Epithelial cell of prostate (primary cell): Measurements from ENCODE around the gene AHCYL1.

GRCh38 chr1:109099839-109100768 lies 9.5 kb downstream of the TMEM167B start:
- RRBS = 0% methylated on average over 13 of the region's 82 CpGs

DNA sequence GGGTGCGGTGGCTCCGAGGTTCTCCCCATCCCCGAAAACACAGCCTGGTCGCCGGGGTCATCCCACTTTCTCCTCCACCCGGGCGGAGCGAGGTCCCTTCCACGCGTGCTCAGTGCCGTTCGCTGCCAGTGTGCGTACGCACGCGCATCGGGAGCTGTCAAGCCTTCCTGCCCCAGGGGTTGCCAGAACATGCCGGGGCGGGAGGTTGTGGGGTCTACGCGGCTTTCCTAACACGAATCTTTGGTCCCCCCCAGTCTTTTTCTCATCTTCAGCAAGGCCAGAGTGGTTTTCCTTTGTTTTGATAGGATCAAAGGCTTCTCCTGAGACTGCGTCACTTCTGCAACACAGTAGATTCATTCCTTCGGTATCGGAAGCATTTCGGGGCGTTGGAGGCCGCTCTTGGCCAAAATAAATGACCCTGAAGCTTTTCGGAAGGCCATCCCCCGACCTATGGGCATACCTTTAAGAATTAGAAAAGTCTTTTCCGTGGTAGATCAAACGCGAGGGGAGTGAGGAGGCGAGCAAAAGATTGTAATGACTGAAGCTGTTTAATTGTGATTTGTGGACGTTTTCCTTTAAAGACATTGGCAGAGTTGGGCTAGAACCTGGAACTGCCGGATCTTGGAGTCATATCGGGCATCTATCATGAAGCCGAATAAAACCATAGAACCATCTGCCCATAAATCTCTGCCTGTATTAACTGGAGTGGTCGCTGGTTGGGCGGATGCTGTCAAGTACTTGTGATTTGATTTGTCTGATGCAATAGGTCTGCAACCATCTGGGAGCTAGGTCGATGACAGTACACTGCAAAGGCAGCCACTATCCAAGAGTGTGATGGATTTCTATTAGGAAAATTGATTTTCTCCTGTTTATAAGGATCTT lies 765 bp downstream of the SARS1 start:
- RRBS = 0% methylated on average over 6 of the region's 41 CpGs

DNA sequence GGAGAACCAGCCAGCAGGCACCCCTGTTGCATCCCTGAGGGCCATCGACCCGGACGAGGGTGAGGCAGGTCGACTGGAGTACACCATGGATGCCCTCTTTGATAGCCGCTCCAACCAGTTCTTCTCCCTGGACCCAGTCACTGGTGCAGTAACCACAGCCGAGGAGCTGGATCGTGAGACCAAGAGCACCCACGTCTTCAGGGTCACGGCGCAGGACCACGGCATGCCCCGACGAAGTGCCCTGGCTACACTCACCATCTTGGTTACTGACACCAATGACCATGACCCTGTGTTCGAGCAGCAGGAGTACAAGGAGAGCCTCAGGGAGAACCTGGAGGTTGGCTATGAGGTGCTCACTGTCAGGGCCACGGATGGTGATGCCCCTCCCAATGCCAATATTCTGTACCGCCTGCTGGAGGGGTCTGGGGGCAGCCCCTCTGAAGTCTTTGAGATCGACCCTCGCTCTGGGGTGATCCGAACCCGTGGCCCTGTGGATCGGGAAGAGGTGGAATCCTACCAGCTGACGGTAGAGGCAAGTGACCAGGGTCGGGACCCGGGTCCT lies 1.4 kb downstream of the CELSR2 start:
- RRBS = 88% methylated on average over 2 of the region's 24 CpGs

- RRBS = 4% methylated on average over 3 of the region's 26 CpGs
Observed at GRCh38 chr1:109274368-109275404, 8.3 kb downstream of the PSRC1 start.

DNA sequence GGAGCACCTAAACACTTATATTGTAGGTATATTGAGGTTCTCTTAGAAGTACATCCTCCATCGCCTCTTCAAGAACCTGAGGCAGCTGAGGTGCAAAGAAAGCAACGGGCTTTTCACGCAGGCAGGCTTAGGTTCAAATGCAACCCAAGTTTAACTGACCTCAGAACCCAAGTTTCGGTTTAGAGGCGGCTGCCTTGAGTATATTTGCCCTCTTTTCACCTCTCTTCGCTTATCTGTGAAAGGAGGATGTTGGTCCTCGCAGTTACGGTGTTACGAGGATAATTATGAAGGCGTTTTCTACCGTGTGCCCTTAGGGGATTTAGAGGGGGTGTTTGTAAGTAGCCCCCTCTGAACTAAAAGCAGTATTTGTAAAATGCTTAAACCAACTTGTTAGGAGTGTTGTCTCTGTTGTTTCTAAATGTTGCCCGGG lies 690 bp upstream of the PSRC1 start:
- RRBS = no CpG with 5 or more reads among the region's 12 CpGs

- RRBS = no CpG with 5 or more reads among the region's 14 CpGs
Observed at GRCh38 chr1:109340587-109341222, 33.9 kb upstream of the MYBPHL start.

GRCh38 chr1:109391850-109392566 lies 5.7 kb downstream of the SORT1 start:
- RRBS = no CpG with 5 or more reads among the region's 4 CpGs

GRCh38 chr1:109502482-109502983 lies 7.0 kb downstream of the AMIGO1 start:
- RRBS = no CpG with 5 or more reads among the region's 4 CpGs

DNA sequence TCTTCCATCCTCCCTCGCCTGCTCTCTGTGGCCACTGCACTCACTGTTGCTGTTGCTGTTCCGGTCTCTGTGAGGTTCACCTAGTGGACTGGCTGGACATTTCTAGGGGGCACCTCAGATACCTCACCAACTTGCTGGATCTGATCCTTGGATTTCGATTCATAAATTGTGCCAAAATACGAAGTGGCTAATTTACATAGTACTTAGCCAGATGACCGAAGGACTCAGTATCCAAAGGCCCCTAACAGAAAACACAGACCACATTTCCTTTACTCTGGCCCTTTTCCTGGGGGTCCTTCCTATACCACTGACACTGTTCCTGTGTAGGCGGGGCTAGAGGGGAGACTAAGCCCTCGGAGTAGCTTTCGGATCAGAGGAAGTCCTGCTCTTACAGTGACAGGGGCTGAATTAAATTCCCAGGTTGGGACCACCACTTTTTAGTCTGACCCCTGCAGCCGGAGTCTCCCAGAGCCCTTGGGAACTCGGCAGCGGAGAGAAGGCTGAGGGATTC lies 588 bp upstream of the GSTM5 start:
- RRBS = no CpG with 5 or more reads among the region's 11 CpGs

GRCh38 chr1:109733458-109733657 lies 7.5 kb downstream of the GSTM3 start:
- RRBS = no CpG with 5 or more reads among the region's 3 CpGs

DNA sequence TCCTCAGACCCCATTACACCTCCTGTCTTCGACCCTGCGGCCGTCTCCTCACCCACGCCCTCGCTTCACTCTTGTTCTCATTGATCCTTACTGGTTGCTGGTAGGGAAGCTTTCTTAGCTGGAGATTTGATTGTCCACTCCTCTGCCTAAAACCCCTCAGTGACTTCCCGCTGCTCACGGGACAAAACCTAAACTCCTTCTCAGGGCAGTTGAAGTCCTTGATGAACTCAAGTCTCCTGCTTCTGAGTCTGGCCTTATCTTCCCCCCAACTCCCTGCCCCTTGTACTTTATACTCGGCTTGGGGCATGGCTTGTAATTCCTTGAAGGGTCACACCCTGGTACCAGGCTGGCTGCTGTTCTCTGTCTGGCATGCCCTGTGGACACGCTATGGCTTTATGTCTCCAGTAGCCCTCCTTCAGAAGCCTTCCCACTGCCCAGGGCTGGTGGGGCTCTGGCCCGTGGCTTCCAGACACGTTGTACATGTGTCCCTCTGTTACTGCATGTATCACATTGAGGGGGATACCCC lies 2.4 kb upstream of the EPS8L3 start:
- RRBS = no CpG with 5 or more reads among the region's 11 CpGs

GRCh38 chr1:109790610-109791625 lies 27.2 kb upstream of the EPS8L3 start:
- RRBS = no CpG with 5 or more reads among the region's 15 CpGs

- RRBS = no CpG with 5 or more reads among the region's 7 CpGs
Observed at GRCh38 chr1:109977344-109977701, 7.2 kb upstream of the AHCYL1 start.

DNA sequence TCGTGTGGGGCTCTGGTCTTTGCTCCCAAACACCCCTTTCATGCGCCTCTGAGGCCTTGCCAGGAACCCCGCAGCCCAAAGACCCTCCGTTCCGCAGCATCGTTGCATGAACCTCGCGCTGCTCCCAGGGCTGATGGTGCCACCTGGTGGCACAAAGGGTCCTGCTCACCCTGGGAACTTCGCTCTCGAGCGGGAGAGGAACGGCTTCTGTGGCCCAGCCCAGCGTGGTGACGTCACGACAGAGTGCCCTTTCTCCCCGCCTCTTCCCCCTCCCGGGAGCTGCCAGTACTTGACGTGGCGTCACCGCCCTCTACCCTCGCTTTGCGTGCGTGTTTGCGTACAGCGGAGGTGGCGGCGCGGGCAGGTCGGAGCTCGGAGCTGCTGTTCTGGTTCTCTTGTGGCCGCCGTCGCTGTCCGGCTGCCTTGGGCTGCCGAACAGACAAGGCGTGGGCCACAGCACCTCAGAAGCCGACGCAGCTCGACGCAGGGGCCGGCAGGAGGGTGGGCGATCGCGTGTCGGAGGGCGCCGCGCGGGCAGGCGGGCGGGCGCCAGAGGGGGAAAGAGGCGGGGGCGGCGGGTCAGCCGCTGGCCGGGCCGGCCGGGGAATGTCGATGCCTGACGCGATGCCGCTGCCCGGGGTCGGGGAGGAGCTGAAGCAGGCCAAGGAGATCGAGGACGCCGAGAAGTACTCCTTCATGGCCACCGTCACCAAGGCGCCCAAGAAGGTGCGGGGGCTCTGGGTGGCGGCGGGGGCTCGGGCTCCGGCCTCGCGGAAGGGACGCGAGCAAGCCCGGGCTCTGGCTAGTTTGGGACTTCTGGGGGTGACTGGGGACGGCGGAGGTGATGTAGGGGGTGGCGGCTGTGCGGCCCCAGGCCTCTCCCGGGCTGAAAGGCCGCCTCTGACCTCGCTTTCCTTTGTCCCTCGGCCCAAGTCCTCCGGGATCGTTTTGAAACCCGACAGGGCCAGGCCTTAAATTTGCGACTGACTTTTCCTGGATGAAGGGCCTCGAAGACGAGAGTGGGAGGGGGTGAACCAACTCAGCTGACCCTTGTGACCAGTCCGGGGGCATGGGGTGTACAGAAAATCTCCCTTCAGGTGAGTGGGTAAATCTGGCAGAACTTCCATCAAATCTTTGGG lies at the start of gene AHCYL1:
Gene AHCYL1, plus strand, starts transcription at position 319 of the 1,139 bp plus-strand sequence.
- RRBS = under 1% methylated on average over 30 of the region's 95 CpGs

DNA sequence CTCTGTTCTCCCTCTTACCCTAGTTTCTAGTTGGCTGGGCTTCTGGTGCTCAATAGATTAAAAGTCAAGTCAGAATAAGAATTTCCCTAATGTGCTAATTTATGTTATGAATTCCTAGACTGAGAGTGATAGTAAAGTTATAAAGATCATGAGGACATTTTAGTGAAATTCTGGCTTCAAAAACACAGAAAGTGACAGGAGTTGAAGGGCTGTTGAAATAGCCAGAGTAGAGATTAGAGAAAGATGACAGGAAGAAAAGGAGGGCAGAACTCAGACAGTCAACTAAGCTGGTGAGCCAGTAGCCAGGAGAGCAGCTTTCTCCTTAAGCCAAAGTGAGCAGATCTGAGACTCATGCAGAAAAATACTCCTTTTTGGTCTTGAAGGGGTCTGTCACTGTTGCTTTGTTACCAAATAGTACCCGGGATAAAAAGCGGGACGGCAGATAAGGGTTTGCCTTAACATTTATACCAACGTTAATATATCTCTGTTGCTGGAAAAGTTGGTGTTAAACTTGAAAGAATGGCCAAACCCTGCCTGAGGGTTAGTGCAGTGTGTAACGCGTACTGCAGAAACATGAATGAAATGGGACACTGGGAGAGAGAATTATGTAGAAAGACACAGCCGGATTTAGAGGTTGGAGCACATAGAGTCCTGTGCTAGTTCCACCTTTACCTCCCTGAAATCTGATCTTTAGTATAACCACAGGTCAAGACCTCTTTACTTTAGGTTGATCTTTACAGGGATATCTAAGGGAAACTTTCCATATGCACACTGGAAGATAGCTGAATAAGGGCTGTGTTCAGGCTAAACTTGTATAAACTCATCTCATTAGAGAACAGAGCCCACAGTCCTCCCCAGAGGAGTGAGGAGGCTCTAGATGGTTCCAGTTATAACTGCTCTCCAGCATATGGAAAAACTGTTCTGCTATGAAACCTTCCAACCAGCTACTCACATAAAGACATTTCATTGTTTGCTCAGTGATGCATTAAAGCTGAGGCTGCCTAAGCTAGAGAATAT lies 12.9 kb downstream of the AHCYL1 start:
- RRBS = no CpG with 5 or more reads among the region's 7 CpGs

GRCh38 chr1:110007271-110007959 lies 22.9 kb downstream of the AHCYL1 start:
- RRBS = no CpG with 5 or more reads among the region's 3 CpGs

DNA sequence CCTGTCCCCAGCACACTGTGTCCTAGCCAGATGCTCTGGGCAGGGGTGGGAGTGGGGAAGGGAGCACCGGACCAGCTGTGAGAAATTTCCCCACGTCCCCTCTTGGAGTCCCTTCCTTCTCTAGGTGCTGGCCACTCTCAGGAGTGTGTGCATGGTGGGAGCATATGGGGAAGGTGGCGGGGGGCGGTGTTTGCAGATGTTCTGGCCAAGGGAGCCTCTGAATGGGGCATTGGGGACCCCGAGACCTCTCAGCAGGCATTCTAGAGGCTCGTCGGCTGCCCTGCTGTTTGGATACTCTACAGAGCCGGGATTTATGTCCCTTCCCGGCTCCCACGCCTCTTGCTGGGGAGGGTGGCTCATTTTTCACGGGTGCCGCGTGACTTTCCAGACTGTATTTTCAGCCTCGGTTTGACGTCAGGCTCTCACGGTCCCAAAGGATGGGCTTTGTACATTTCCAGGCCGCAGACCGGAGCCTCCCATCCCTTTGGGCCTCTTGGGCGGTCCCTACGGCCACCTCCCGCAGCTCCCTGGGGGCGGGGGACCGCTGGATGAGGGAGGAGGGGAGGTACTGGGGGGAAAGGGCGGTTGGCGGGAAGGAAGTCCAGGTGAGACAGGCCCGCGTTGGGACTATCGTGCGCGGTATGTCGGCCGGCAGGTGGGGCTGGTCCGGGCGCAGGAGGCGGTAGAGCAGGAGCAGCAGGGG lies 17.7 kb downstream of the UBL4B start:
- RRBS = 0% methylated on average over 3 of the region's 35 CpGs

- RRBS = no CpG with 5 or more reads among the region's 7 CpGs
Observed at GRCh38 chr1:110450036-110450625, 818 bp upstream of the PROK1 start.

DNA sequence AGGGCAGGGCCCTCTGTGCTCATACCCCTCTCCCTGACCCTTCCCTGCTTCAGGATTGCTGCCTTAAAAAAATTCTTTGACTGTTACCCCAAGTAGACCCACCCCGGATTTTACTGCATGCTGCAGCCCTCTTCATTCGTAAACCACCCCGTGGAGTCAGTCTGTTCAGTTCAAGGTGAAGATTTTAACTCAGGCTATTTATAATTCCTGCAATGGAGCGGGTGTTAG lies 15.9 kb downstream of the PROK1 start:
- RRBS = no CpG with 5 or more reads among the region's 4 CpGs